Ureter (tissue), 1 donor: ENCODE results near the genes CLIC6 and SIM2.

GRCh38 chr21:34668511-34669220 is at the start of gene CLIC6:
Gene CLIC6, plus strand, starts transcription at chr21:34668994.
- PRO-cap: unidirectional peak, plus-strand start at chr21:34668994

DNA sequence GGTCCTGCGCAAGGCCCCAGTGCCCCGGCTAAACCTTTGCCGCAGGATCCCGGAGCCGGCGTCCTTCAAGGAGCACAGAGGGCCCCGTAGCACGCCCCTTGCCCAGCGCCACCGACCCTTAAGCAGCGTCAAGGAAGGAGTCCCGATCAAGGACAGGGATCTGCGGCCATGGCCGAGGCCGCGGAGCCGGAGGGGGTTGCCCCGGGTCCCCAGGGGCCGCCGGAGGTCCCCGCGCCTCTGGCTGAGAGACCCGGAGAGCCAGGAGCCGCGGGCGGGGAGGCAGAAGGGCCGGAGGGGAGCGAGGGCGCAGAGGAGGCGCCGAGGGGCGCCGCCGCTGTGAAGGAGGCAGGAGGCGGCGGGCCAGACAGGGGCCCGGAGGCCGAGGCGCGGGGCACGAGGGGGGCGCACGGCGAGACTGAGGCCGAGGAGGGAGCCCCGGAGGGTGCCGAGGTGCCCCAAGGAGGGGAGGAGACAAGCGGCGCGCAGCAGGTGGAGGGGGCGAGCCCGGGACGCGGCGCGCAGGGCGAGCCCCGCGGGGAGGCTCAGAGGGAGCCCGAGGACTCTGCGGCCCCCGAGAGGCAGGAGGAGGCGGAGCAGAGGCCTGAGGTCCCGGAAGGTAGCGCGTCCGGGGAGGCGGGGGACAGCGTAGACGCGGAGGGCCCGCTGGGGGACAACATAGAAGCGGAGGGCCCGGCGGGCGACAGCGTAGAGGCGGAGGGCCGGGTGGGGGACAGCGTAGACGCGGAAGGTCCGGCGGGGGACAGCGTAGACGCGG is 614 bp downstream of the CLIC6 start:
- PRO-cap: bidirectional peak, plus-strand start at position 648 of the sequence, minus-strand start at position 546 of the sequence

DNA sequence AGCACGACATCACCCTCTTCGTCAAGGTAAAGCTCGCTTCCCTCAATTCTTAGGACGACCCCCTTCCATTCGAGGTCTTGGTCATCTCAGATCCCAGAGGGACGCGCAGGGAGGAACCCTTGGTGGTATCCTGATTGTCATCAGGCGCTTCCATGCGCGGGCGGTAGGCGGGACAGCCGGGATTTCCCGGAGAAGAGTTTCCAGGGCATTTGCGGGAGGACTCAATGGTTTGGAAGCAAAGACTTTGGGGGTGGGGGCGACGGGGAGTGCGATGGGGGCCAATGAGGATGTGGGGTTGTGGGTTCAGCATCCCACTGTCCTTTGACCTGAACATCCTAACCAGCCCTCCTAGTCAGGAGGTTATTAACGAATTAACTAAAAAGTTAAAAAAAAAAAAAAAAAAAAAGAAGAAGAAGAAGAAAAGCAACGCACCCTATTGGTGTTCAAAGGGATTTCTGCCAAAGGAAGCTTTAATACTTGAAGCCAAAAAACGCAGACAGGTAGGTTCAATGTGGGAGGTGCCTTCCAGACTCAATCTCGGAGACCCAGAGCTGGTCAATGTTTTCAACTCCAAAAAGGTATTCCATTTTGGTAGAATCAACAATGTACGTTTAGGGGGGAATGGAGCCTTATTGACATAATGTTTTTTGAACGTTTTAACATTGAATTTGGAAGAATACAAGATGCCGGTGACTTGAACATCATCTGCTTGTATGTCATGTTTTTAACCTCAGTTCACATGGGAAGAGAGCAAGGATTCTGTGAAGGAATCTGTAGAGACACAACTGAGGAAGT is 2.1 kb downstream of the CLIC6 start:
- PRO-cap: no peak

GRCh38 chr21:34716917-34717630 is 48.3 kb downstream of the CLIC6 start:
- PRO-cap: no peak

DNA sequence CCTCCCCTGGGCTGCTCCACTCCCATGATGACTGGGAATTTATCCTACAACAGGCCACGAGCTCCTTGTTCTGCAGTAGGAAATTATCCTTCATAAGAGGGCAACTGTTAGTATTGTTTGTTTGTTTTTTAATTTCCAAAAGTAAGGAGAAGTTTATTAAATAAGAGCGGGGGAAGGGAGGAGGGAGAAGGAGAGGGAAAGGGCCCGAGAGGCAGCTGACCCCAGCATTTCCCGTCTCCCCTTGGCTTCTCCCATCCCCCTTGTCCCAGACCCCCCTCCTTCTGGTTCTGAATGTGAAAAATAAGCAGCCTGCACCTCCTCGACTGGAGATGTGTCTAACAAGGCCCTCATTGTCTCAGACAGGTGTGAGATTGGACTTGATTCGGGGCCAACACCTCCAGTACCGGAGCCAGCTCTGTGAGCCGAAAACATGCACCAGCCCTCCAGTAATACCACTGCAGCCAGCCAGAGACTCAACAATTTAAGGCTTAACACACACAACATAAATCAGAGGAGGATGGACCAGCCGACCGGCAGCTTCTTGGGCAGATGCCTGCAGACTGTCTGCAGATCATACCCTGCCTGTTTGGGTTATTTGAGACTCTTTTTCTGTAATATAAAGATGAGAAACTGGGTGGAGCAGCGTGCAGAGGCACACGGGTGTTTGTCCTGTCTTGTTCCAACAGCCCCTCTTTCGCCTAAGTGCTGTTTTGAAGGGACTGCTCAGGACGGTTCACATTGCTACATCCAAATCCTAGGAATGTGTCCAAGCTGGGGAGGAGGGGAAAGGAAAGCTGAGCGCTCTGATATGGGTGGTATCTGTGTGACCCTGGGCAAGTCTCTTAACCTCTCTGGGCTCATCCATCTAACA is 149.6 kb downstream of the CLIC6 start:
- PRO-cap: no peak

- PRO-cap: no peak
These were observed 176.8 kb downstream of the CLIC6 start for GRCh38 chr21:34845429-34846132.

DNA sequence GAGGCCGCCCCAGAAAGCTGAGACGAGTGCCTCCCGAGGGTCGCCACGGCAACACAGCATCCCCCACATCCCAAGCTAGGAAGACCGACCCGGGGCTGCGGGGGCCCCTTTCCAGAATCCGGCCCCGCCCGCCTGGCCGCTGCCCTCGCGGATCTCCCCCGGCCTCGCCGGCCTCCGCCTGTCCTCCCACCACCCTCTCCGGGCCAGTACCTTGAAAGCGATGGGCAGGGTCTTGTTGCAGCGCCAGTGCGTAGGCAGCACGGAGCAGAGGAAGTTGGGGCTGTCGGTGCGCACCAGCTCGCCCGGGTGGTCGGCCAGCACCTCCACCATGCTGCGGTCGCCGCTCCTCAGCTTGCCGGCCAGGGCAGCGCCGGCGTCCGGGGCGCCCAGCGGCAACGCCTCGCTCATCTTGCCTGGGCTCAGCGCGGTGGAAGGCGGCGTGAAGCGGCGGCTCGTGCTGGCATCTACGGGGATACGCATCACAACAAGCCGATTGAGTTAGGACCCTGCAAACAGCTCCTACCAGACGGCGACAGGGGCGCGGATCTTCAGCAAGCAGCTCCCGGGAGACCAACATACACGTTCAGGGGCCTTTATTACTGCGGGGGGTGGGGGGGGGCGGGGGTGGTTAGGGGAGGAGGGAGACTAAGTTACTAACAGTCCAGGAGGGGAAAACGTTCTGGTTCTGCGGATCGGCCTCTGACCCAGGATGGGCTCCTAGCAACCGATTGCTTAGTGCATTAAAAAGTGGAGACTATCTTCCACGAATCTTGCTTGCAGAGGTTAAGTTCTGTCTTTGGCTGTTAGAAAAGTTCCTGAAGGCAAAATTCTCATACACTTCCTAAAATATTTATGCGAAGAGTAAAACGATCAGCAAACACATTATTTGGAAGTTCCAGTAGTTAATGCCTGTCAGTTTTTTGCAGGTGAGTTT is 162.2 kb downstream of the RUNX1 start:
- PRO-cap: no peak

DNA sequence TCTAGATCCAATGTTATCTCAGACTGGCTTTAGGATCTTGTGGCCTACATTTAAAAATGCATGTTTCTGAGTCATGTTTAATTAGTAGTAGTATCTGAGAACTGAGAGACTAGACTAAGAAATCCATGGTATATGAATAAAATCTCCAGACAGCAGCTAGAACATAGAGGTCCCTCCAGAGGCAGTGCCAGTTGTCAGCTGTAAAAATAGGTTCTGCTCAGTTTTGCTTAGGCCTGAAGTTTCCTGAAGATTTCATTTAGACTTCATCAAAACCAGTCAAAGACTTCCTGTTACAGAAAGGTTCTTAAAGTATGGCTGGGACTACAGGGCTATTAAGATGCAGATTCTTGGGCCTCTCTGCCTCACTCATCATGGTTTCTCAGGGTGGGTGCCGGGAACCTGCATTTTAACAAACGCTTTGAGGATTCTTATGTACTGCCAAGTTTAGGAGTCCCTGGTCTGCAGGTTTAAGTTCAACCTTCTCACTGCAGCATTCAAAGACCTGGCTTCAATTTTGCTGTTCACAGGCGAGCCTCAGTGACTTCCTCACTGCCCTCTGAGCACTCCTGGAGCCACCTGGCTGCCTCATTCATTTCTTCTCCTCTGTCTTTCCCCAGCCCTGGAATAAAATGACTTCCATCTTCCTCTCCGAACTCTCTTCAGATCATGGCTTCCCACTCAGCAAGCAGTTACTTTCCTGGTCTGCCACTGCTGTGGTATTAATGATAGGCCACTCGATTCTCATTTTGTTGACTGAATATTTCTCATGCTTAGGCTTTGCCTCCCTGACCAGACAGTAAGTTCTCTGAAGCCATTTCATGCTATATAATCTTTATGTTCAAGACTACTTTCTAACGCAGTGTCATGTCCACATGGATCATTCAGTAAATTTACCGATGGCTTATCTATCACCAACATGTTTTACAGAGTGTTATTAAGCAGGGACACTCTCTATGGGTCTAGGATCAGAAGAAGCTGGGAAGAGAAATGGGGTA is 20.9 kb downstream of the RUNX1 start:
- PRO-cap: no peak

DNA sequence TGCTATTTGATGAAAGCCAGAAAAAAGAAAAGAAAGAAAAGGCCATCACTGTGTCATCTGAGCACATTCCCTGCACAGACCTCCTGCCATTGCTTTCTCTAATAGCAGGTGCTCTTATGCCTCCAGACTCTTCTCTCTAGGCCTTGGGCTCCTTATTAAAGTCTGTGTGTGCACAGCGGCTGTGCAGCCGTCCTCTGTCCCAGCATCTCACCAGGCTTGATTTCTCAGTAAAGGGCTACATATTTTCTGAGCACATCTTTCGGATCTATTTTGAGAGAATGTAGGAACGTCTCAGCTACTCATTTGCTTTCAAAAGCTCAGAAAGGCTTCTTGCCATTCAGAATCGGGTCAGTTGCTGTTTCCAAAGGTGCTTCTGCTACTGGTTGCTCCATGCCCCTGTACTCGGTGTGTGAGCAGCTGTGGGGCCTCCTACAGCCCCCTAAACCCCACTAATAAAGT is 4.5 kb downstream of the RUNX1 start:
- PRO-cap: no peak

DNA sequence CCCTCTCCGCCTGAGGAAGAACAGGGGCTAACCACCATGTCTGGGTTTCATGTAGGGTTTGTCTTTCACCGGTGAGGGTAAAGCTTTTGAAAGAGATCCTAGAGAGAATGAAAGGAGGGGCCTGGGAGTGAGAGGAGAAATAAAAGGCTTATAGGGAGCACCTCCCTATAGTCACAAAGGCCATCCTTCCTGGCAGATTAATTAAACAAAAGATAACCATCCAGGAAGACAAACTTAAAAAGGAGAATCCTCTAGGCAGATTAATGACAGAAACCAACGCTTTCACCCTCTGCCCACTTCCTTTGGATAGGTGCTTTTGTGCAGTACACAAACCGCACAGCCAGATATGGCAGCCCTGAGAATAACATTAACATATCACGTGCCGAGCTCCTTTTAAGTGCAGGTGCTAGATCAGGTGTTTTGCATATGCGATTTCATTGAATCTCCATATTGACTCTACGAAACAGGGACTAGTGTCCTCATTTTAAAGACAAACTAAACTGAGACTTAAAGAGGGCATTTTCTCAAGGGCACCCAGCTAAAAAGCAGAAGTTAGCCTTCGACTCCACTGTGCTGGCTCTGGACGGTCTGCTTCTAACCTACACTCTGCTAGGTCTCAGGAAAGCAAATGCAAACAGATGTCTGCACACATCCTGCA is 178.1 kb upstream of the RUNX1 start:
- PRO-cap: no peak

DNA sequence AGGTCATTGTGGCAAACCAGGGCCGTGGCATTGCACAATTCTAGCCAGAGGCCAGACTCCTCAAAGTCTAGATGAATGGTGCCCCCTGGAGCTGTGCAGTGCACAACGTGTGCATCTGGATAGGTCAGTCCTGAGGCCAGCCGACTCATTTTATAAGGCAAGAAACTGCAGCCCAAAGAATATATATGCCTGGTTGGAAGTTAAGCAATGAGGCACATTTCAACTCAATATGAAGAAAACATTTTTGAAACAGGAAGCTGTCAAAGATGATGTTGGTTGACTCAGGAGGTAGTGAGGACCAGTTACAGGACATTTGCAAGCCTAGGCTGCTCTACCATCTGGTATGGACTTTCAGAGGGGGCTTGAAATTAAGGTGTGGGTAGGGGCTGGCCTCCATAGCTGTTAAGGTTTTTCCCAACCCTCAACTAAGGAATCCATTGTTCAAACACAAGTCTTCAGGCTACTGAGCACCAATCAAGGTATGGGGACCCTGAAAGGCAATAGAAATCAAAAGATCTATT is 459.5 kb upstream of the RUNX1 start:
- PRO-cap: no peak

GRCh38 chr21:35981650-35982000 is 78.7 kb downstream of the SETD4 start:
- PRO-cap: no peak

DNA sequence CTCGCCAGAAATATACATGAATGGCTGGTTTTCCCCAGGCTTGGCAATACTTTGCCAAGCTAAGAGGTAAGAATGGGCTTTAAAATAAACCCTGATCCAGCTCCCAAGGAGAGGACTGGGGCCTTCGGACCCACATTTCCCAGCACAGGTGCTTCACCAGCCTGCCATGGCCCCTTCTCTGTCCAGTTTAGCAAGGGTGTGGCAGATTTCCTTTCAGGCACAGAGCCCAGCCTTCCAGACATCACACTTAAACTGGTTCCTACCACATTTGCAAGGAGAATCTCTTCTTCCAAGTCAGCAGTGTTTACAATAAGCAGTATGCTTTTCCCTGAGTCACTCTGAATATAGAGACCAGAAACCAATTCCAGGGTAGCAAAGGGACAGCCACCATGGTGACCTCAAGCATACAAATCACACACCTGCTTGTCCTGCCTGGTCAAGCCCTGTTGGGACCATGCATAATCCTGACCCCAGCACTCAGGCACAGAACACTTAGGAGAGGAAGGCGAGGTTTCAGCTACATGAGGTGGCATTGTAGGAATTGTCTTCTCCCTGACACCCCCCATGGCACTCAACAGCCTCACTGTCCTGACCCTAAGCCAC is 8.7 kb upstream of the CBR3 start:
- PRO-cap: no peak

GRCh38 chr21:36193180-36193673 is 36.6 kb downstream of the DOP1B start:
- PRO-cap: no peak

DNA sequence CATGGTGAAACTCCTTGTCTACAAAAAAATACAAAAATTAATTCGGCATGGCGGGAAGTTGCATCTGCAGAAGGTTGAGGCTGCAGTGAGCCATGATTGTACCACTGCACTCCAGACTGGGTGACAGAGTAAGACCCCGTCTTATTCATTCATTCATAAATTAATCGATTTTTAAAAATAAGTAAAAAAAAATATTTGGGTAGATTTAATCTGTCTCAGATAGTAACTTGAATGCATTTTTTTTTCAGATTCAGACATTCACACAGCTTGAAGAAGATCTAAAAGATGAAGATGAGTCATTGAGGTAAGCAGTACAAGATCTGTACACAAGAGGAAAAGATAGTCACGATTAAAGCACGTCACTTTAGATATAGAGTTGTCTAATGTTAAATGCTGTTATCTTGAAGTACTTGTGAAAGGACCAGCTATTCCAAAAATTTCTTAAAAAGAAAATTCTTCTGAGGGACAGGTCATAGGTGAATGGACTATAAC is 31.4 kb upstream of the MORC3 start:
- PRO-cap: no peak

DNA sequence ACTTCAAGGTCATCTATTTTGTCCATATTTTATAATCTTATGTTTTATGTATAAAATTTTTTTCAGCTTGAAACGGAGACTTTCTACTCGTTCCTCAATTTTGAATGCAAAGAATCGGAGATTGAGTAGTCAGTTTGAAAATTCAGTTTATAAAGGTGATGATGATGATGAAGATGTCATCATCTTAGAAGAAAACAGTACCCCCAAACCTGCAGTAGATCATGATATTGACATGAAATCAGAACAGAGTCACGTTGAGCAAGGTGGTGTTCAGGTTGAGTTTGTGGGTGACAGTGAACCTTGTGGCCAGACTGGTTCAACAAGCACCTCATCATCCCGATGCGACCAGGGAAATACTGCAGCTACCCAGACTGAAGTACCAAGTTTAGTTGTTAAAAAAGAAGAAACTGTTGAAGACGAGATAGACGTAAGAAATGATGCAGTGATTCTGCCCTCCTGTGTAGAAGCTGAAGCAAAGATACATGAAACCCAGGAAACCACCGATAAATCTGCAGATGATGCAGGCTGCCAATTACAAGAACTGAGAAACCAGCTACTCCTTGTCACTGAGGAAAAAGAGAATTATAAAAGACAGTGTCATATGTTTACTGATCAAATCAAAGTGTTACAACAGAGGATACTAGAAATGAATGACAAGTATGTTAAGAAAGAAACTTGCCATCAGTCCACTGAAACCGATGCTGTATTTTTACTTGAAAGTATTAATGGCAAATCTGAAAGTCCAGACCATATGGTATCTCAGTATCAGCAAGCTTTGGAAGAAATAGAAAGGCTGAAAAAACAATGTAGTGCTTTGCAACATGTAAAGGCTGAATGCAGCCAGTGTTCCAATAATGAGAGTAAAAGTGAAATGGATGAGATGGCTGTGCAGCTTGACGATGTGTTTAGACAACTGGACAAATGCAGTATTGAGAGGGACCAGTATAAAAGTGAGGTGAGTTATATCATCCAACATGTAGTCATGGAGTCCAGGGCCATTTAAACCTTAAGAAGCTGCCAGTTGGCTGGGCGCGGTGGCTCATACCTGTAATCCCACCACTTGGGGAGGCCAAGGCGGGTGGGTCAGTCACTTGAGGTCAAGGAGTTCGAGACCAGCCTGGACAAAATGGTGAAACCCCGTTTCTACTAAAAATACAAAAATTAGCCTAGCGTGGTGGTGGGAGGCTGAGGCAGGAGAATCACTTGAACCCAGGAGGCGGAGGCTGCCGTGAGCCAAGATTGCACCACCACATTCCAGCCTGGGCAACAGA is 15.8 kb upstream of the CHAF1B start:
- PRO-cap: no peak

- PRO-cap: no peak
These were observed 62.8 kb upstream of the CLDN14 start for GRCh38 chr21:36542598-36543182.

DNA sequence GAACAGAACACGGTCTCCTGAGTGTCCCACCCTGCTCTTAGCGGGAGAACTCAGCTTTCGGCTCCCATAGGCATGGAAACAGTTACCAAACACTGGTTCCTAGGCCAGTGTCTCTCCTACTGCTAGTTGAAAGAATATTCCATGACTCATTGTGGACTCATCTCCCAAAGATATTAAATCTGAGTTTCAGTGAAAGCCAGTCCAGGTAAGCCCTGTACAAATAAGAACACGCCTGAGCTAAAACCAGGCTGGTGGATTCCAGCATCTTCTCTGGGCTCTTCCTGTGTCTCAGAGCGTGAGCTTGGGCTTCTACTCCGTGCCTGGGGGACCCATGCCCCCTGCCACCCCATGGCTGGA is 107.5 kb upstream of the CLDN14 start:
- PRO-cap: no peak

GRCh38 chr21:36698577-36699676 is at the start of gene SIM2:
Gene SIM2, plus strand, starts transcription at chr21:36699115.
- PRO-cap: no peak

- PRO-cap: no peak
These were observed 873 bp downstream of the SIM2 start for GRCh38 chr21:36699677-36700298.